Metastatic Lung Carcinoma in the Adrenal Gland (tissue), 1 donor: ENCODE measurements around a stretch of chr18.

DNA sequence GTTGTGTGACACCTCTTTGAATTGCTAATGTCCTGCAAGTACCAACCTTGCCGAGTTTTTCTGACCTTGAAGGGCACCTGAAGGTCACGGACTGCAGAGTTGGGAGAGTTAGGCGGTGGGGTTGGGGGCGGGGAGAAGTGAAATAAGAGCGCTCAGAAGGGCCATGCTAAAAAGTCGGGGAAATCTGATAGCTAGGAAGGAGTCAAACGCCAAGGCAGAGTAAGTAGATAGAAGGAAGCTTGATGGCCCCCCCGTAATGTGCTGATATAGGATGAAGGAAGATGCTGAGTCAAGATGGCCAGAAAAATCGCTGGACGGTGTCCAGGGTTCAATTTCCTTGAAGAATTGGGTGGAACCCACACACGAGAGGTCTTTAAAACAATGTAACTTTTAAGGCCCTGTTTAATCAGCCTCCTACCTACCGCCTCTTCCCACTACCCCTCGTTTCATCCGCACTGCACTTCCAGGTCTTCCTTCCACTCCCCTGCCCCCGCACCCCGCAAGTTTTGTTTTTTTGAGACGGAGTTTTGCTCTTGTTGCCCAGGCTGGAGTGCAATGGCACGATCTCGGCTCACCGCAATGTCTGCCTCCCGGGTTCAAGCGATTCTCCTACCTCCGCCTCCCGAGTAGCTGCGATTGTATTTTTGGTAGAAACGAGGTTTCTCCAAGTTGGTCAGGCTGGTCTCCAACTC is 700 bp downstream of the KATNAL2 start:
- PRO-cap, result no peak

GRCh38 chr18:47263159-47264027 is 11.9 kb upstream of the SKOR2 start:
- PRO-cap, result no peak

DNA sequence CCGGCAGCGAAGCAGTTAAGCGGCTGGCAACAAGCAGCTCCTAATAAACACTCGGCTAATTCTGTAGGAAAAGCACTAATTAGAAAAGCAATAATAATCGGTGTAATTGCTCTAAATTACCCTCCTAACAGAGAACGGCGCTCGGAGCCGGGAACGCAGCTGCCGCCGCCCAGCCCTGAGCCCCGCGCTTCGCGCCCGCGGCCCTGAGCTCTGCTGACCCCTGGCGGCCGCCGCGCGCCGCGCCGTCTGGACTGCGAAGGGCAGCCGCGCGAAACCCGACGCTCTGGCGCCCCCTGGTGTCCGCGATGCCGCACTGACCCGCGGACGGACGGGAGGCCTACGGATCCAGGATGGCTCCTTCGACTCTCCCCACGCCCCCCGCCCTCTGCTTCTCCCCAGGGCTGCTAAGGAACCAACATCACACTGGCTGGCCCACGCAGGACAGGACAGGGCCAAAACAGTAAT is 181.4 kb downstream of the SMAD2 start:
- PRO-cap, result no peak

DNA sequence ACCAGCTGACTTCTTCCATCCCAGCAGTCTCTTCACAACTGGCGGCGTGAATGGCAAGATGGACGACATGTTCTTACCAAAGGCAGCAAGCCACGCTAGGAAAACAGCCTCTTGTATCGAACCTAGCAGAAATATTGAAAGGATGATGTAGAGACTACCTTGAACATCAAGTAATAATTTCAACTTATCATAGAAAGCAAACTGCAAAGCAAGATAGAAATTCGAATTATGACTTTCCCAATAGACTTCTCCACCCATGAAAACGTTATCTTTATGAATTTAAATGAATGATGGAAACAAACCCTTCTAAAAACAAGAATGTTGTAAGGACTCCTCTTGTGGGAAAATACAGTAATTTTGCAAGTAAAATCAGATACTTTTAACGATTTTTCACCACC is 33.8 kb downstream of the SMAD2 start:
- PRO-cap, result no peak

GRCh38 chr18:47929658-47930127 is 766 bp downstream of the SMAD2 start:
- PRO-cap, result bidirectional peak, plus-strand start at chr18:47929882, minus-strand start at chr18:47929844

- PRO-cap, result no peak
These were observed 1.3 kb upstream of the SMAD2 start for GRCh38 chr18:47931774-47932180.

DNA sequence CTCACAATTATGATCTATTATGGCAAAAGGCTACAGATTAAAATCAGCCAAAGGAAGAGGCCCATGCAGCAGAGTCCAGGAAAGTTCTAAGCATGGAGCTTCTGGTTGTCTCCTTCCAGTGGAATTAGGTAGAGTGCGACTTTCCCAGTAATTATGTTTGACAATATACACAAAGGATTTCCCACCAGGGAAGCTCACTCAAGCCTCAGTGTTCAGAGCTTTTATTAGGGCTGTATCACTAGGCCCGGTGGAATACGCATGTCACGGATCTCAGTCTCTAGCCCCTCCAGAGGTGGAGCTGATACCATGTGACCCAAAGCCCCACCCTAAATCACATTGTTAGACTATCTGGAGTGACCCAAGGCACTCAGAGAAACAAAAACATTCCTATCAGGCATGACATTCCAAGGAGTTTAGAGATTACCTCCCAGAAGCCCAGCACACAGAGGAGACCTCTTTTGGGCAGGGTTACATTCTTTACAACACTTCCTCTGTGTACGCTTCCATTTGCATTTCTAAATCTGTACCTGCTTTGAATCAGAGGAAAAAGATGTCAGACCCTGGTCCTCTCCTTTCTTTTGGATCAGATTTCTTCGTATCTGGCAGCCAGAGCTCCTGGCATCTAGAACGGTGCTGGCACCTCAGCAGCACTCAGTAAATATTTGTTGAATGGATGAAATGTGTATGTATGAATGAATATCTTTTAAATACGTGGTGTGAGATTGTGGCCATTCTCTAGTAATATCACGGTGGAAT is 37.6 kb upstream of the SMAD2 start:
- PRO-cap, result no peak

- PRO-cap, result no peak
These were observed 97.0 kb upstream of the SMAD2 start for GRCh38 chr18:48027249-48028108.

DNA sequence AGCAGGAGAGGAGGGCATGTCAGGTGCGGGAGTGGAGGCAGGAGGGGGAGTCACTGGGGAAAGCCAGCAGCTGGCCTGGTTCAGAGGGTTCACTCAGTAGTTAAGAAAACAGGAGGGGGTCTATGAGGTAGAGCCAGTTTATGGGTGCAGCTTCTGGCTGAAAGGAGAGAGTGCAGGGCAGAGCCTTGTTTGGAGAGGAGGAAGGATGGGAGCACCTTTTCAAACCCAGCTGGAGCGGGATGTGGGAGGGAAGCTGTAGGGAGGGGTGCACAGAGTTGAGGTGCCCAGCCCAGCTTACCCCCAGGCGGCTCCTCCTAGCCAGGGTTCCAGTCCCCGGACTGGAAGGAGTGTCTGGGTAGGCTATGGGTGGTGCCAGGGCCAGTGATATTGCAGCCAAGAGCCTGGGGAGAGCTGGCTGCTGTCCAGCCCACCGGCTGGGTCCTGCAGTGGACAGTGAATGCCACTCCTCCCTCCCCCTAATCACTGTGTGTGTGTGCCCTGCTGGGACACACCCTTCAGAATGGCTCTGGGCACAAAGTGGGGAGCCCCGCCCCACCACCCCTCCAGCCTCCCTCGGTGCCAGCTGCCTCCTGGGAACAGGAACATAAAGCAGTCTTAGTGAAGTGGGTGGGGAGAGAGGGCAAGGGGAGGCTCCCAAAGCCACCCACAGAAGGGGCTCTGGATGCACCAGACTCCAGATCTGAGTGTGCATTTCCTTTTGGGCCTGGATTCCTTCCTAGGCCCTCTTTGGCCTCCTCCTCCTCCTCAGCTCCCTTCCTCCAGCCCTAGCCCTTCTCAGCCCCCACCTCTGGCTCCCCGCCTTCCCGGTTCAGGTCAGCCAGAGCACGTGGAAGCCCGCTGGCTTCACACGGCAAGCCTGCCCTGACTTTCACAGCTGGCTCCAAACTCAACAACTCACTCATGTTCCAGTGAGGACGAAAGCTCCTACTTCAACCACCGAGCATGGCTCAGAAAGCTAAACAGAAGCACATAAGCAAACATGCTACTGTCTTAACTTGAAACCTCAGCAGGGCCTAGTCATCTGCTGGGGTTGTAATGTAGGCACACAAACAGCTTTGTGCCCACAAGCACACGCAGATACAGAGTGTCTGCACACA is 209.0 kb upstream of the SMAD2 start:
- PRO-cap, result no peak

DNA sequence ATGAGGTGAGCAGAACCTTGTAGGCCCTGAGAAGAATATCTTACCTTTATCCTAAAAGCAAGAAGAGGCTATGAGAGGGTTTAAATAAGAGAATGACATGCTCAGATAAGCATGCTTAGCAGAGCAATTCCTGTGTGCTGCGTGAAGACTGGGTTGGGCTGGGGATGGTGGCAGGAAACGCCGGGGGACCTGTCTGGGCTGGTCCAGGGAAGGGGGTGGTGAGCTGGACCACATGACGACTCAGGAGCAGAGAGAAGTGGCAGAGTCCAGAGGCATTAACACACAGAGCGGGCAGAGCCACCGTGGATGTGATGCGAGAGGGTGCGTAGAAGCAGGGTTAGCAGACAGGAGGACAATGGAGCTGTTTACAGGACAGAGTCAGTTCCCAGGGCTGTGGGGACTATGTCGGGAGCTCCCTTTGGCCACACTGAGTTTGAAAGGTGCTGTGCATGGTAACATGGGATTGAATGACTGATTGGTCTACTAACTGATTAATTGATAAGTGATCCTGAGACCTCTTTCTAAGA is 84.5 kb downstream of the ZBTB7C start:
- PRO-cap, result no peak

DNA sequence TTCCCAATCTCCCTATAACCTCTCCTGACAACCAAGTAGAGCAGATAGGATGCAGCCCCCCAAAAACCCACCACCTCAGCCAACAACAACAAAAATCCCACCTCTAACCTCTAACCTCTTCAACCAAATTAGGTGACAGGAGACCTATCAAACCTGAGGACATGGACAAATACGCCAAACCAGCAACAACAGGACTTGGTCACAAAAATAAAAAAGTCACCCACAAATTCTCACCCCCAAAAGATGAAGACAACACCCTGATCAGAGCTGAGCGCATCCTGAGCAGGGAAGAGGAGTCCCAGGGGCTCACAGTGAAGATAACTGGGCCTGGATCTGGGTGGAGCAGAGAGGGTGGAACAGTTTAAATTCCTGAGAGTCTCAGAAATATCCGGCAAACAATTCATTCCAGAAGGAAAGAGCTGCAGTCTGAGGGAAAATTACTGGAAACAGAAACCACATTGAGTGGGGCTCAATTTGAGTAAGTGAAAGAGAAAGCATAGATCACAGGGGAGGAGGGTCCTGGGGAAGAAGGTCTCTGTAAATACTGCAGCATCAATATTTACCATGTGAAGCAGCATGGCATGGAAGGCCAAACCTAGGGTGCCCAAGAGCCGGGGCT is 61.2 kb upstream of the ZBTB7C start:
- PRO-cap, result no peak

GRCh38 chr18:48544371-48545164 is 5.7 kb downstream of the CTIF start:
- PRO-cap, result no peak

DNA sequence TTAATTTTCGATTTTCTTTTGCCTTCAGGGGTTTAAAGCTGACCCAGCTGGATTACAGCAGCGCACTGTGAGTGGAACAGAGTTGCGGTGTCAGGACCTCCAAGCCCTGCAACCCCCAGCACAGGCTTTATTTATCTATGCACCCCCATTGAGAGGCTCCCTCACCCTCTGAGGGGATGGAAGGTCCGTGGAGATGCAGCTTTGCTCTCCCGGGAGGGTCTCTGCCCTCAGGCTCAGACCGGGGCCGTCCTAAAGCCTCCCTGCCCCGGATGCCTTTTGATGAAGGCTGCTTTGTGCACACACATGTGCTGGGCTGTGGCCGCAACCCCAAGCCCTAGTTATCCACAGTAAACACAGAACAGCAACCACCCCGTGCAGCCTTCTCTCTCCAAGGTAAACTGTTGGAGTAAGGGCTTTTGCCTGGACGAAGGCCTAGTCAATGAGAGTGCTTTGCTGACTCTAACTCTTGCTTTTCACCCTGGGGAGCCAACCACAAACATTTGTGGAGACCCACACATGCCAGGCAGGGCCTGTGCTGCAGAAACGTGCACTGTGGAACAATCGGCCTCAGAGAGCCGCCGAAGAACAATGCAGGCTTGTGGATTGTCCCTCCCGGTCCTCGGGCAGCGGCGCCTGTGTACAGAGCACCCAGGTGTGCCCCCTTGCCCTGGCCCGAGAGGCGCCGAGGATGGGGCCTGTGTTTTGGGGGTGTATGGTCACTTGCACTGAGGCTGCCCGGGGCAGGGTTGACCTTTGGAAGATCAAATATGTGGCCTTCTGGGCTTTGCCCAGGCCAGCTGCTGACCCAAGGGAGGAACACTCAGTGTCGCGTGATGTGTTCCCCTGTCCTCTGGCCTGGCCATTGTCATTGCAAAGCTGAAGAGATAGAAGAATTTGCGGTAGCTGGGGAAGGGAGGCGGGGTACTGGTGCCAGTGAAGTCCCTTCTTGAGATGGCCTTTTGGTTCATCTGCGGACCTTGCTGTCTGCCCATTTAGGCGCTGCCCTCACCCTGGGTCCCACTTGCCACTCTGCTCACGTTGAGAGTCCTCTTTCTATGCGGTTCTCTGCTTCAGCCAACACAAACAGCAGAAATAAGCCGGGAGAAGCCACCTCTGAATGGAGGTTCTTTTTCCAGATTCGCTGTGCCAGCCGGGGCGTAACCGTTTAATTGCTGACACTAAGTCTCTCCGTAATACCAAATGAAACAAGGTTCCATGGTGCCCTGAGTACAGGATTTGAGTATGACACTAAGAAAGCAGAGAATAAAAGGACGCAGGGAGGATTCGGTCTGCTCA is 37.1 kb downstream of the CTIF start:
- PRO-cap, result no peak

DNA sequence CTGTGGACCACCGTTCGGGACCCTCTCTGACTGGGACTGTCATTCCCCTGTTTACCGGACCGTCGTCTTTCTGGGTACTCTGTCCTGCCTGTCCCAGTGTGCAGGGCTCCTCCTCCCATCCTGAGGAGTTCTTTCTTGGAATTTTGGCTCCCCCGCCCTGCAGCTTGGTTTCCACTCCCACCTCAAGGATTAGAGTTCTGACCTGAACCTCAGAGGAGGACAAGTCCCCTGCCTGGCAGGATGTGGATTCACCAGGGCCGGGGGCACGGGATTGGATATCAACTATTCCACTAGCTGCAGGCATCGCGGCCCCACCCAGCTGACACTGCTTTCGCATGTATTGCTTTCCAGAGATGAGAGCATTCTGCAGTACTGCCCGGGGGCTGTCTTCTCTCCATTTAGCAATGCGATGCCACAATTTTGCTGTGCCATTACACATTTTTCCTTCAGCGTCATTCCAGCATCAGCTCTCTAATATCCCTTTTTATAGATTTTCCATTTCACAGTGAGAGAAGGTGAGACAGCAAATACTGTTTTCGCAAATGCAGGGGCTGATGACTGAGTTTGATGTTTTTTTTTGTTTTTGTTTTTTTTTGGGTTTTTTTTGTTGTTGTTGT is 41.9 kb downstream of the CTIF start:
- PRO-cap, result no peak

DNA sequence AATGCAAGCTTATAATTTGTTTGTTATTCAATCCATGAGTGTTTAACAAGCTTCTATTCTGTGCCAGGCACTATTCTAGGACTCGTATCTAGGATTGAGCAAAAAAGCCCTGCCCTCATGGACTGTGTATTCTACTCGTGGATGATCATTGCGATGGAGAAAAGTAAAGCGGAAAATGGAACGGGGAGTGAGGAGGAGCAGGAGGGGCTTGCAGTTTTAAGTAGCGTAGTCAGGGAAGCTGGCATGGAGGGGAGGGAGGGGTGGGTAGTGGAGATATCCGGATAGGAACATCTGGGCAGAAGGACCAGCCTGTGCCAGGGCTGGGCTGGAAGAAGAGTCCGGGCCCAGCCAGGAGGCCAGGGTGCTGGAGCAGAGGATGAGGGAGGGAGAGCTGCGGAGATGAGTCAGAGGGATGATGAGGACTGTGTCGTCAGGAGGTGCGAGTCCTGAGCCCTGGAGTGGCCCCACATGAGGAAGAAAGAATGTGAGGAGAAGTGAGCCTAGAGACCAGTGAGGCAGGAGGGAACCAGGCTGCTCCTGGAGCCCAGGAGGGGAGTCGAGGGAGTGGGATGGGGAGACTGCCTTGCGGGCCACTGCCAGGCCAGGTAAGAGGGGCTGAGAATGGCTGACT is 82.3 kb downstream of the CTIF start:
- PRO-cap, result no peak

DNA sequence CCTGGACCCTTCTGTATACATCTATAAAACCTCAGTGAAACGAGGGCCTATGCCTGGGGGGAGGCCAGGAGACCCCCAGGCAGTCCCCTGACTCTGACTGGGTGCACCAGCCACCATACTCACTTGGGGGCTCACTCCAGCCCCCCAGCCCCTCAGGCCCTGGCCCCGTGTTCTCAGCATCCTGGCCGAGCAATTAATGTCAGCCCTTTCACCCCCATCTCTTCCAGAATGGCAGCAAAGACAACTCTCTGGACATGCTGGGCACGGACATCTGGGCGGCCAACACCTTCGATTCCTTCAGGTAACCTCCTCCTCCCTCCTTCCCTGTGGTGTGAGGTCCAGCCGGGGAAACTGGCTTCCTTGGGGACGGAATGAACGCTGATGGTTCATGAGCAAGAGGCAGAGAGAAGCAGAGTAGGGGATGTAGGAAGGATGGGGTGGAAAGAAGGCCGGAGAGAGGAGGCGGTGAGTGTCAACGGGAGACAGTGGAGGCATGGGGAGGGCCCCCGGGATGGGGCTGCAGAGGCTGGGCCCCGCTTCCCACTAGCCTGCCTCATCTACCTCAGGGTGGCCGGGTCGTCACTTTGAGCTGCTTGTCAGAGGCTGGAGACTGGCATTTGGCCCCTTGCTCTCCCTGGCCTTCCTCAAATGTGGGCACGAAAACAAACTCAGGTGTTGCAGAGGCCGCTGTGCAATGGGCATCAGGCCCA is 124.8 kb downstream of the CTIF start:
- PRO-cap, result no peak

DNA sequence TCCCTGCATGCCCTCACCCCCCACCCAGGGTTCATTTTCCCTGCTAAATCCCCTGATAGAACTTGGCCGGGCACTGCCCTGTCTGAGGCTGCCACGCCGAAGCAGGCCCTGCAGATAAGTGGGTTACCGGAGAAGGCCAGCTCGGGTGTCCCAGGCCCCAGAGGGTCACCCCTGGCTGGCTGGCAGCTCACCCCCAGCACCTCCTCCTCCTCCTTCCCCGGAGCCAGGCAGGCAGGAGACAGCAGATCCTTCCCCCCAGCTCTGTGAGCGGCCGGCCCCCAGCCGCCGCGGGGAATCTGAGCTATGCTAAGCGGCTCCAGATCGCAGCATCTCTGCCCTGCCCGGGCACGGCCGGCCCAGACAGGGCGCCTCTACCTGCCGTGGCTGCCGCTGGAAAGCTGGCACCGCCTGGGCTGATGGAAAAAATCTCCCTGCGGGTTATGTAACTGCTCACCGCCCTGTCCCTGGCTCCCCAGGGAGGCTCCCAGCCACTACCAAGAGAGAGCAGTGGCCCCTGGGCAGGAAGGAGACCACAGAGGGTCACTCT is 179.2 kb downstream of the SMAD7 start:
- PRO-cap, result no peak

GRCh38 chr18:48801678-48802656 is 148.8 kb downstream of the SMAD7 start:
- PRO-cap, result no peak

- PRO-cap, result no peak
These were observed 123.2 kb downstream of the SMAD7 start for GRCh38 chr18:48827173-48828407.

GRCh38 chr18:48840365-48840950 is 110.3 kb downstream of the SMAD7 start:
- PRO-cap, result no peak